Stomach (tissue), 7 donors: ENCODE measurements around a stretch of chr11.

GRCh38 chr11:125626880-125627289 is 1.9 kb downstream of the CHEK1 start:
- PRO-cap = no peak
- RAMPAGE, long total RNA, 5 experiments = no peak in any of the 5 experiments
- RRBS = no CpG with 5 or more reads among the region's 3 CpGs

DNA sequence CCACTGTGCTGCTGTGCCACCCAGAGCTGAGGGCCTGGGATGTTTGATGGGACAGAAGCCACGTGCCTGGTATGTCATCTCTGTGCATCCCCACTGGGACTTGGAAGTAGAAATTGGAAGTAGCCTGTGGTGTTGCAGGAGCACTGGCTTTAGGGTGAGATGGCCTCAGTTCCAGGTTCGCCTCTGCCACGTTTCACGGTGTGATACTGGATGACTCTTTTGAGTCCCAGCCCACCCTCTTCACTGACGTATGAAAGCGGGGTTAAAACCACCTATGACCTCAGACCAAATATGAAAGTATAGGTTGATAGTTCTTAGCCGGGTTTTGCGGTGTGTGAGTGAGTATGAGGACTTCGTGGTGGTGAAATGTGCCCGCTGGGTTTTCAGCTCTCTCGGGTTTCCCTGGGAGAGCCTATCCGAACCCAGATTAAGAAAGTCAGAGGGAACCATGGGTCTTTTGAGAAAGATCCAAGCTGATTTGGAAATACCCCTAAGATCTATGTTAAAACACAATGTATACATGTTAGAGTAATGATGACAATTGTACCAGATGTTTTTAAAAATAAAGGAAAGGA is 25.7 kb downstream of the DCPS start:
- PRO-cap = no peak
- RAMPAGE, long total RNA, 5 experiments = no peak in any of the 5 experiments
- RRBS = no CpG with 5 or more reads among the region's 12 CpGs

DNA sequence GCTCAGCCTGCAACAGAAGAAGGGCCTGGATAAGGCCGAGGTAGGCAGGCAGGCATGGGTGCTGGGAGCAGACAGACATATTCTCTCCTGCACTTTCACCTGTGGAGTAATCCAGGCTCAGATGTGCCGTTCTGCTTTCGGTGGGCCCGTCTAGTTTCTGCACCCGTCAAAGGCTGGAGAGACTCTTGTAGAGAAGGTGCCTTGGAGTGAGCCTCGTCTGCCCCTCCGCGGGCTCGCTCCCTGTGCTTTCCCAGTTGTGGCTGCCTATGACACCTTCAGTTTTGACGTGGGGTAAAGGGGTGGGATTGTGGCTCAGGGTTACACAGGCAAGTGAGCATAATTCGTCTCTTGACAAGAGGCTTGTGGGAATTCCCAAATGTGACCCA is 16.3 kb upstream of the ST3GAL4 start:
- PRO-cap = no peak
- RAMPAGE, long total RNA, 5 experiments = no peak in any of the 5 experiments
- RRBS = no CpG with 5 or more reads among the region's 11 CpGs

GRCh38 chr11:126355020-126355237 is 557 bp upstream of the ST3GAL4 start:
- PRO-cap = no peak
- RAMPAGE, long total RNA, 5 experiments = no peak in any of the 5 experiments
- RRBS = no CpG with 5 or more reads among the region's 5 CpGs

DNA sequence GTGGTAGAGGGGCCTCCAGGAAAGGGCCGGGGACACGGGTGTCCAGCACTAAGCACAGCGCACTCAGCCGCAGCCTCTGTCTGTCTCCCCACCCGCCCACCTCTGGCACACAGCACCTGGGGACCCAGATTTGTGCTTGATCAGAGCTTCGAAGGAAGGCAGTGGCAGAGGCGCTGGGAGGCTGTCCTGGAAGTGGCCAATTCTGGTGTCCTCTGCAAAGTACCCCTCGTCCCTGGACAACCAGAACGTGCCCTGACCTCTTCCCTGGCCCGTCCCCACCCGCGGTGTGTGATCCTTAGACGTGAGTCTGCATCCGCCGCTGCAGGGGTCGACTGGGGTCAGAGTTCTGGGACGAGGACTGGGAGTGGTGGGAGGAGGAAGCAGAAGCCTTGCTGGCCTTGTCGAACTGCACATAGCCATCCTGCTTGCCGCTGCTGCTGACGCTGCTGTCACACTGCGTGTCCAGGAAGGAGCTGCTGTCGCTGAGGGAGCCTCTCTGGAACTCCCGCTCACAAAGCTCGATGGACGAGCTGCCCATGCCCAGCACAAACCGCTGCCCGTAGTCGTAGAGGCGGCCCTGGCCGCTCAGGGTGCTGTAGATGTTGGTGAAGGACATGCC is 68.9 kb downstream of the ST3GAL4 start:
- PRO-cap = no peak
- RAMPAGE, long total RNA, 5 experiments = no peak in any of the 5 experiments
- RRBS = no CpG with 5 or more reads among the region's 30 CpGs

DNA sequence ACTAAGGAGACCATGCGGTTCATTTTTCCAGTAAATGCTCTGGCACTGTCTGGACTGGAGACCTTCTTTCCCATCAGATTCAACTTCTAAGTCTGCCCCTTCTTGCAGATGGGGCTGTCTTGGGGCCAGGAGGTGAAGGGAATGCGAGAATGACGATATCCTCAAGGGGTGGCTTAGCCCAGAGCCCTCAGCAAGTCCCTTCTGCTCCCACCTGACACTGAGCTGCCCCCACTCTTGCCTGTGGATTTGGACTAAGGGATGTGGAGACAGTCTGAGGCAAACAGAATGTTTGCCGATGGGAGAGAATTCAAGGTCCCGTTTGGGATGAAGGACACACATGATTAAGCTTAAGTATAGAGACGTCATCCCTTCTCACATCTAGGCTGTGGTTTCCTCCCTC is 71.3 kb downstream of the ST3GAL4 start:
- PRO-cap = no peak
- RAMPAGE, long total RNA, 5 experiments = no peak in any of the 5 experiments
- RRBS = no CpG with 5 or more reads among the region's 6 CpGs

DNA sequence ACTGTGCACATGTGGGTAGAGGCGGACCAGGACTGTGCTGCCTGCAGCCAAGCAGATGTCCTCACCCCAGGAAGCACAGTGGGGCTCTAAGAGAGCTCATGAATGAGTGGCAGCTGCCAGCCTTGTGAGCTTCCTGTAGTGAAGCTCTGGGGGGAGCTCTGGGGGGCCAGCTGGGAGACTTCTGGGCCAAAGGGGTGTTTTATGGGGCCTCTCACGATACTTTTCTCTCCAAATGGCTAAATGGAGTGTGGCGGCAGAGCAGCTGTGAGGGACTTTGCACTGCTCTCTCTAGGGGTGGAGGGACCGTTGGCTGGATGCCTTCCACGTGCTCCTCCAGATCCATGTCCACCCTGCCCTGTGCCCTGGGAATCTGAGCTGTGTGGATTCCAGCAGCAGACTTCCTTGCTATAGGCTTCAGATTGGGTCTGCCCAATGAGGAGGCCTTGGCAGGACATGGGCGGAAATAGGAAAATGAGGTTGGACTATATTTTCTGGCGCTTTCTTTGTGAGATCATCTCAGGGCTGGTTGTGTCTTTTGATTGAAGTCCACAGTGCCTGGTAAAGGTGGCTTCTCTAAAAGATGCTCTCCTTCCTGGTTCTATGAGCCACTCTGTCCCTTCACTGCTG is 273.9 kb downstream of the ST3GAL4 start:
- PRO-cap = no peak
- RAMPAGE, long total RNA, 5 experiments = no peak in any of the 5 experiments
- RRBS = no CpG with 5 or more reads among the region's 7 CpGs

- PRO-cap = no peak
- RAMPAGE, long total RNA, 5 experiments = no peak in any of the 5 experiments
- RRBS = no CpG with 5 or more reads among the region's 8 CpGs
These were observed 77.9 kb downstream of the KIRREL3 start for GRCh38 chr11:126922524-126923139.

- PRO-cap = no peak
- RAMPAGE, long total RNA, 5 experiments = no peak in any of the 5 experiments
- RRBS = no CpG with 5 or more reads among the region's 18 CpGs
These were observed 10.2 kb downstream of the KIRREL3 start for GRCh38 chr11:126990268-126990833.

GRCh38 chr11:127105851-127106839 is 105.6 kb upstream of the KIRREL3 start:
- PRO-cap = no peak
- RAMPAGE, long total RNA, 5 experiments = no peak in any of the 5 experiments
- RRBS = 27% methylated on average over 3 of the region's 11 CpGs

DNA sequence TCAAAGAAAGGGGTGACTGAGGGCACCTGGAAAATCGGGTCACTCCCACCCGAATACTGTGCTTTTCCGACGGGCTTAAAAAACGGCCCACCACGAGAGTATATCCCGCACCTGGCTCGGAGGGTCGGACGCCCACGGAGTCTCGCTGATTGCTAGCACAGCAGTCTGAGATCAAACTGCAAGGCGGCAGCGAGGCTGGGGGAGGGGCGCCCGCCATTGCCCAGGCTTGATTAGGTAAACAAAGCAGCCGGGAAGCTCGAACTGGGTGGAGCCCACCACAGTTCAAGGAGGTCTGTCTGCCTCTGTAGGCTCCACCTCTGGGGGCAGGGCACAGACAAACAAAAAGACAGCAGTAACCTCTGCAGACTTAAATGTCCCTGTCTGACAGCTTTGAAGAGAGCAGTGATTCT is 362.8 kb upstream of the KIRREL3 start:
- PRO-cap = no peak
- RAMPAGE, long total RNA, 5 experiments = no peak in any of the 5 experiments
- RRBS = no CpG with 5 or more reads among the region's 18 CpGs

- PRO-cap = no peak
- RAMPAGE, long total RNA, 5 experiments = no peak in any of the 5 experiments
- RRBS = no CpG with 5 or more reads among the region's 5 CpGs
These were observed 433.7 kb downstream of the ETS1 start for GRCh38 chr11:128153707-128154098.

GRCh38 chr11:128299028-128299880 is 288.1 kb downstream of the ETS1 start:
- PRO-cap = no peak
- RAMPAGE, long total RNA, 5 experiments = no peak in any of the 5 experiments
- RRBS = 67% methylated on average over 2 of the region's 9 CpGs

GRCh38 chr11:128300644-128301336 is 286.6 kb downstream of the ETS1 start:
- PRO-cap = no peak
- RAMPAGE, long total RNA, 5 experiments = no peak in any of the 5 experiments
- RRBS = no CpG with 5 or more reads among the region's 3 CpGs

DNA sequence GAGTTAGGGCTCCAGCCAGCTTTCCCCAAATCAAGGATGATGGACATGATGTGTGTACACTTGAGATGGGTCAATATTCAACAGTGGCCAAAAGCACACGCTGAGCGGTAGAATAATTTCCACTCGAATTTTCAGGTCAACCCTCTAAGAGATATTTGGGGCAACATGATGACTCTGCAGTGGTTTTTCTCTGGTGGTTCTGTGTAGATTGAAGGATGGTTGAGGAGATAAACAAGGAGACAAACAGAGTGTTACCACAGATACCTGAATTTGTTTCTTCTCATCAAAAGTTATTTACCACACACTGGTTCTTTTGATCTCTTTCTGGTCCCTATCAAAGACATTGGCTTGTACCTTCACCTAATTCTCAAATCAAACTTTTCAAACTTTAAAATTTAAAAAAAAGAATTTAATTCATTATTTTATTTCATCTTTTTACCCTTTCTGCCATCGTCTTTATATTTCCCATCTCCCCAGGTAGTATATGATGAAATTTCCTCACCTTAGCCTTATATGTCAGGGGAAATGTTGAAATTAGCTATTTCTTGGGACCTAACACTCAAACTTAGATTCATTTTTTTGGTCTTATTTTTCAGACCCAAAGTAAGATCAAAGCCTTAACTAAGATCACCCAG is 241.9 kb downstream of the ETS1 start:
- PRO-cap = no peak
- RAMPAGE, long total RNA, 5 experiments = no peak in any of the 5 experiments
- RRBS = no CpG with 5 or more reads among the region's 4 CpGs

GRCh38 chr11:128489089-128489563 is 98.2 kb downstream of the ETS1 start:
- PRO-cap = no peak
- RAMPAGE, long total RNA, 5 experiments = start-site peak on the minus strand in 1 of 5 experiments, at chr11:128489345-128489562 at its widest, 14 reads per replicate
- RRBS = no CpG with 5 or more reads among the region's 7 CpGs

GRCh38 chr11:128508753-128509637 is 78.4 kb downstream of the ETS1 start:
- PRO-cap = no peak
- RAMPAGE, long total RNA, 5 experiments = no peak in any of the 5 experiments
- RRBS = no CpG with 5 or more reads among the region's 9 CpGs

GRCh38 chr11:128520821-128521628 is 66.3 kb downstream of the ETS1 start:
- PRO-cap = unidirectional peak, plus-strand start at chr11:128521508
- RAMPAGE, long total RNA, 5 experiments = no peak in any of the 5 experiments
- RRBS = no CpG with 5 or more reads among the region's 11 CpGs

DNA sequence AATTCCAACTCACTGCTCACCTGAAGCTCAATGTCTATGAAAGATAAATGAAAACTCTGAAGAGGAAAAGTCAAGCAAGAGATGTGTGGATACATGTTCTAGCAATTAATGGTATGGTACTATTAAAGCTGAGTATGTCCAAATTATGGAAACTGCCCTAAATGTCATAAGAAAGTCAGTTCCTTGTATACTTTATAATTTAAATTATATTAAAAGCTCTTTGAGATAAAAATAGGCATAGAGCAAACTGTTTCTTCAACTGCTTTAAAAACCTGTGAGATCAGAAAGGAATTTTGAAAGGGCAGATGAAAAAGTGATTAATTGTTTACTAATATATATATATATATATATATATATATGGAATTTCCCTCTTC is 43.4 kb downstream of the ETS1 start:
- PRO-cap = no peak
- RAMPAGE, long total RNA, 5 experiments = no peak in any of the 5 experiments

- PRO-cap = no peak
- RAMPAGE, long total RNA, 5 experiments = no peak in any of the 5 experiments
- RRBS = no CpG with 5 or more reads among the region's 5 CpGs
These were observed 36.5 kb downstream of the ETS1 start for GRCh38 chr11:128550813-128551388.